A375 (cell line): ENCODE measurements around a stretch of chr13.

GRCh38 chr13:46553882-46554482 is 1.0 kb downstream of the LRCH1 start:
- RAMPAGE, long total RNA: no peak

- RAMPAGE, long total RNA: no peak
Observed at GRCh38 chr13:46557567-46558177, 4.7 kb downstream of the LRCH1 start.

GRCh38 chr13:46558953-46559860 is 6.2 kb downstream of the LRCH1 start:
- RAMPAGE, long total RNA: no peak

GRCh38 chr13:46672941-46673690 is 120.1 kb downstream of the LRCH1 start:
- RAMPAGE, long total RNA: no peak

DNA sequence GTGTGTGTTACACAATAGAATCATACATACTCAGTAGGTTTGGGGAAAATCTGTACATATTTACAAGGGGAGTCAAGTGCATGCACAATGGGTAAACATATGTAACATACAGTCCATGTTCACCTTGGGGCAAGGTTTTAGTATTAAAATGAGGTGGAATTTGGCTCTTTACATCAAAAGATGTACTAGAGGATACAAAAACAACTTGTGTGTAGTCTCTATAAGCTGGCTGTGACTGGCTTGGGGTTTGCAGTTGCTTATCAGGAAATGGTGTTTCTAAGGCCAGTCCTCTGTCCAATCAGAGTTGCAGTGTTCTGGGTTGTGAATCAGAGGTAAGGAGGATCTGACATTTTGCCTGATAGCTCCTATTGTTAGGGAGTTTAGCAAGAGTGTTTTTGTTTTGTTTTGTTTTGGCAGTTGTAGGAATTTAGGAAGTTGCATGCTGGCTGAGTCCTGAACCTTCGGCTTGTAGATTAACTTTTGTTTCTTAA is 20.1 kb upstream of the ESD start:
- RAMPAGE, long total RNA: no peak

DNA sequence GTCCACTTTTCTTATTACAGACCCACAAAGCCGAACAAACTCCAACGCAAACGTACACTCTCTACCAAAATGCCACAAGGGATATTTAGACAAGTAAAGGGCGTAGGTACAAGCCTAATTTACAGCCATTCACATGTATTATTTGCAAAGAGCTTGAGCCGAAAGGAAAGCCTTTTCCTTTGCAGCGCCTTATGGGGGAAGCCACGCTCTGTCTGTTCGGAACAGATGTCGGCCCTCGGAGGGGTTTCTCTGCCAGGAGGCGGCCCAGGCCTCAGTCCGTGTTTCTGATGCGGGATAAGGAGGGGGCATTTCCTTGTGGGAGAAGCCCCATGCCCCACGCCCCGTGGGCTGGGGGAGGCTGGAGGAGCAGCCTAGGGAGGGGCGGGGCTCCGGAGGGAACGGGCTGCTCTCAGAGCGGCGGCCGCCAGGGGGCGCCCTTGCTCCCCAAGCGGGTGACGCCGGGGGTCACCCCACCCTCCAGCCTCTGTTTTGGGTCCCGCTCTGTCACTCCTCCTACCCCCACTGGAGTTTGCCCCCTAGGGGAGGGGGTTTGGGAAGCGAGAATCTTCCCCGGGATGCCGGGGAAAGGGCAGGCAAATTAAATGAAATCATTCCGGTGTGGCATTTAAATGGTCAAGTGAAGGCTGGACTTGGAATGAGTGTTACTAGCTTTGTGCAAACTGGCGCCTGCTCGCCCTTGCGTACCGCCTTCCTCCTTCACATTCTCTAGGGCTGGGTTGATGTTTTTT is 2.9 kb downstream of the HTR2A start:
- RAMPAGE, long total RNA: no peak

GRCh38 chr13:48155737-48156214 is 60.9 kb upstream of the MED4 start:
- RAMPAGE, long total RNA: no peak

DNA sequence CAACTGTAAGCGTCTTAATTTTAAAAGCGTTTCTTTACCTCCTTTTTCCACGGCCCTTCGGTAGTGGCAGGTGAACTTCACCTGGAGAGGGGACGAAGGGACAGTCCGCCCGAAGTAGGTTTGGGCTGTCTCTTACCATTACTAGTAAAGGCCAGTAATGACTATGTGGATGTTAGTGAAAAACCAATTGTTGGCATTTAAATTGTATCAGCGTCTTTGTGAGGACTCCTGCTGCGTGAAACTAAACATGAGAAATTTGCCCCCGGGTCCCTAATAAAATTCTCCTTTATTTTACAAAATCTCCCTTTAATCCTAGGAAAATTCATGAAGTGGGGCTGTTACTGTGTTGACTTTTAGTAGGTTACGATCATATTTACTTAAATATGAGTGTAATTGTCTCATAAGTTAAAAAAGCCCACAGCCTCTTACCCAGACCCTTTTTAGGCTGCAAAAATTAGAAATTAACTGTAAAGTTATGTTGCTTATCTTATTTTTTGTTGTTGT is 1.0 kb downstream of the ITM2B start:
- RAMPAGE, long total RNA: no peak

DNA sequence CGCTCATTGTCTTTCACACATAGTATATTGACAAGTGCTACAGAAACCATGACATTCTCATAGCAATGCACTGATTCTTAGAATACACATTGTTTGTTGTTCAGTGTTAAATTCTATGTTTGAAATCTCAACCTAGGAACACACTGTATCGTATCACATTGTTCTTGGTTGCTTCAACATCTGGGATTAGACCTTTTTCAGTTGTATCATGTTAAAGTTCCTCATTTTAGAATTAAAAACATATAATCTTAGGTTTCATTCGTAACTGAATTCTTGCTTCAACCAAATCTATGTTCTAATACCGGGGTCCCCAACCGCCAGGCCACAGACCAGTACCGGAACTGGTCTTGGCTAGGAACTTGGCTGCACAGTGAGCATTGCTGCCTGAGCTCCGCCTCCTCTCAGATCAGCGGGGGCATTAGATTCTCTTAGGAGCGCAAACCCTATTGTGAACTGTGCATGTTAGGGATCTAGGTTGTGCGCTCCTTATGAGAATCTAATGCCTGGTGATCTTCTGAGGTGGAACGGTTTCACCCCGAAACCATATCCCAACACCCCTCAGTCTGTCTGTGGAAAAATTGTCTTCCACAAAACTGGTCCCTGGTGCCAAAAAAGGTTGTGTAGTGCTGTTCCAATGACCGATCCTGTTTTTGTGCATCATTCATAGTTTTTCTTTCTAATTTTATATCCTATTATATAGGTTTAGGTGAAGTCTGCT is 19.2 kb downstream of the ITM2B start:
- RAMPAGE, long total RNA: no peak

DNA sequence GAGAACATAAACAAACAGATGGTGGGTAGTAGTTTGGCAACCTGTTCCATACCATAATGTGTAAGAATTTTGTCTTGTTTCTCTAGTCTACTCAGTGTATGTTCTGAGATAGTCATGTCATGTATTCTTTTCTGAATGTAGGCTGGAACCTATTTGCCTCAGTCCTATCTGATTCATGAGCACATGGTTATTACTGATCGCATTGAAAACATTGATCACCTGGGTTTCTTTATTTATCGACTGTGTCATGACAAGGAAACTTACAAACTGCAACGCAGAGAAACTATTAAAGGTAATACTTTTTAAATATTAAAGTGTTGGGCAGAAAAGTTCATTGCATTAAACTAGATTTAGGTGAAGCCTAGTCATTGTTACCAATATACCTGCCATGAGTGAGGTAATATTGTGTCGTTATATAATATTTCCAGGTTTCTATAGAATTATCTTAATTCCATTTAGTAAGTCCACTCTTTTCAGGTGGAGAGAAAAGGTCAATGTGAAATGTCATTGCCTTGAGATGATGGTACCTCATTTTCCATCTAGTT is 25.7 kb downstream of the ITM2B start:
- RAMPAGE, long total RNA: no peak

DNA sequence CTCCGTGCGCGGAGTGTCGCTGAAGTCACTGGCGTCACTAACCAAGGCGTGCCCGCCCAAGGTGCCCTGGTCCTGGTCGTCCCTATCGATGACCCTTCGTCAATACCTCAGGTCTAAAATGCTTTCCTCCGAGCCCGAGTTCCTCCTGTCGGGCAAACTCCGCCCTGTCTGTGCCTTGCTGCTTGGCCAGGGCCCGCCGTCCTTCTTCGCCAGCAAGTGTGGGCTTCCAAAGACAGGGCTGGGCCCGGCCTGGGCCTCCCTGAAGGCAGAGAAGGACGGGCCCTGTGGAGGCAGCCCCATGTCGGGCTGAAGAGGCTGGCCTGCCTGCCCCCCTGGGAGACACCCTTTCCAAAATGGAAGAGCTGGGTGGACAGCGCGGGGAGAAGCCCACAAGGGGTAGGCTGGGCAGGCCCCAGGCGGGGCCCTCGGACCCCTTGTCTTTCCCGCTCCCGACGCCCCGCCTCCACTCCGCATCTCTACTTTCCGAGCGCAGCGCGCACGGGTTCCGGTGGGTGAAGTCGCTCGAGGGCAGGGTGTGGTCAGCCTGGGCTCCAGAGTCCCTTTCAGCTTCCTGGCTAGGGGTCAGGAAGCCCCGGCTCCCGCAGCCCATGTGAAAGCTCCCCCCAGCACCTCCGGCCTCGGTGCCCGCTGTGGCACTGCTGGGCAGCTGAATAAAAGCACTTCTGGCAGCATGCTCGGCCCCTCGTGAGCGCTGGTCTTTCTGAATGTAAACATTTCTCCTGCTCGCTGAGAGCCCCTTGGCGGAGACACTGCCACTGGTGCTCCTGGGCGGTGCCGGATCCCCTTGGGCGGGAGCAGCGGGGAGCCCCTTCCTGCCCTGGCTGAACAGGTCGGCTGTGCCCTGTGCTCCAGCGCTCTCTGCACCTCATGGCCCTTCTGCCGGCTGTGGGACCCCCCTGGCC is 13.6 kb downstream of the RB1 start:
- RAMPAGE, long total RNA: no peak

DNA sequence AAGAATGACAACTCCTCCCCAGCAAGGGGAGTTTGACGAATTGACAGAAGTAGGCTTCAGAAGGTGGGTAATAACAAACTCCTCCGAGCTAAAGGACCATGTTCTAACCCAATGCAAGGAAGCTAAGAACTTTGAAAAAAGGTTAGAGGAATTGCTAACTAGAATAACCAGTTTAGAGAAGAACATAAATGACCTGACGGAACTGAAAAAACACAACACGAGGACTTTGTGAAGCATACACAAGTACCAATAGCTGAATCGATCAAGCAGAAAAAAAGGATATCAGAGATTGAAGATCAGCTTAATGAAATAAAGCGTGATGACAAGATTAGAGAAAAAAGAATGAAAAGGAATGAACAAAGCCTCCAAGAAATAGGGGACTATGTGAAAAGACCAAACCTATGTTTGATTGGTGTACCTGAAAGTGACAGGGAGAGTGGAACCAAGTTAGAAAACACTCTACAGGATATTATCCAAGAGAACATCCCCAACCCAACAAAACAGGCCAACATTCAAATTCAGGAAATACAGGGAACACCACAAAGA is 17.5 kb downstream of the LPAR6 start:
- RAMPAGE, long total RNA: no peak

GRCh38 chr13:48586373-48586880 is 53.5 kb upstream of the RCBTB2 start:
- RAMPAGE, long total RNA: no peak

DNA sequence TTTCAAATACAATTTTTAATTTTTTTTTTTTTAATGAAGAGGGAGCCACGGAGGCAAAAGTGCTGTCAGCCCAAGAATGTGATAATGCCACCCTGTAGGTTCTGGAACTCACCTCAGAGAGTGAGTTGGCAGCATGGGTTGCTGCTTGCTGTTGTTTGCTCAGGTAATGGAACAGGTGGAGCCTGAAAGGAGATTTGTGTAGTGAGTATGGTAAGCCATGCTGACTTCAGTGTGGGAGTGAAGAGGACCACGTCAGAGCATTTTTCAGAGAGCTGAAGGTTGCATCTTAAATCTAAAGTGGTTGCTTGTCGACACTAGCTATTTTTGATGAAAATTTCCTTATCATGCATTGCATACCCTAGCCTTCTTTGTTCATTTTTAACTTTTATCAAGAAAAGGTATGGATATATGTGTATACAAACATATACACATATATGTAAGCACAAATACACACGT is 57.7 kb upstream of the CYSLTR2 start:
- RAMPAGE, long total RNA: no peak

- RAMPAGE, long total RNA: no peak
Observed at GRCh38 chr13:48976466-48977244, 943 bp downstream of the FNDC3A start.

DNA sequence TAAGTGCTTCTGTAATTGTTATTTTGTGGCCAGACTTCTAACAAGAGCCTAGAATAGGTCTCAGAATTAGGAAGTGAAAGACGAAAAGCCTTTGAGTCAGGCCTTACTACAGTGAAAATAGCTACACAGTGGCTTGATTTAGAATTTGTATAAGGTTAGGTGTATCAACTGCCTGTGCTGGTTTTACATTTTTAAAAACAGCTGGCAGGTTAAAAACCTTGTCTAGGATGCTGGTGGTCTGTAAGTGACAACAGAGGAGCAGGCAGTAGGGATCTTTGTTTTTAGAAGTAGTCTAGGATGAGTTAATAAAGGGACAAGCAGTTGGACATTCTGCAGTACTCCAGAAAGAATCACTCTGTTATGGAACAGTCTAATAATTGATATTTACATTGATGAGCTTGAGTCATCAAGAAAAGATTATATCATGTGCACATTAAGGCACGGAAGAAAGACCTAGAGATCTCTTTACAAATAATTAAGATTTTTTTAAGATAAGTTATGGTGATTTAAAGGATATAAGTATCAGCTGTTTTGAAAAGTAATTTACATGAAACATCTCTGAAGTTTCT is 4.5 kb downstream of the FNDC3A start:
- RAMPAGE, long total RNA: no peak

DNA sequence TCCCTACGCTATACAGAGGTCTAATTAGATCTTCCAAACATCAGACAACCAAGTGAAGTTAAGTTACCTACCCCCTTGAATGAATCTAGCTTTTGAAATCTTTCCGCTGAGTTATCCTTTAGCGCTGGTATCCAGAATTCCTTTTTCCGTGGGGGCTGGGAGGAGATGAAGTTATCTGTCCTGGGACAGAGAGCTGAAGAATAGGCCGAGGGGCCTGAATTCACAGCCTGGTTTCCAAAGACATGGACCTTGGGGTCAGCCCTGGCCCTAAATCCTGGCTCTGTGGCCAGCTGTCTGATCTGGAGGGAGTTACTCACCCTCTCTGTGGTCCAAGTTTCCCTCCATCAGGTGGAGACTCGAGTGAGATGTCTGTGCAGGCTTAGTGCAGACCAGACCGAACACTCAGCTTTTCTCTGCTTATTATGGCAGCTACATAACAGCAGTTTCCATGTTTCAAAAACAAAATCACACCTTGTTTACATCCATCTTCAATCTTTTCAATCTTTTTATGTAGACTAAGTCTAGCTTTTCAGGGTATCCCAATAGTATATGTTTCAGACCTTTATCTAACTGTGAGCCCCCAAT is 59.6 kb downstream of the CDADC1 start:
- RAMPAGE, long total RNA: no peak

DNA sequence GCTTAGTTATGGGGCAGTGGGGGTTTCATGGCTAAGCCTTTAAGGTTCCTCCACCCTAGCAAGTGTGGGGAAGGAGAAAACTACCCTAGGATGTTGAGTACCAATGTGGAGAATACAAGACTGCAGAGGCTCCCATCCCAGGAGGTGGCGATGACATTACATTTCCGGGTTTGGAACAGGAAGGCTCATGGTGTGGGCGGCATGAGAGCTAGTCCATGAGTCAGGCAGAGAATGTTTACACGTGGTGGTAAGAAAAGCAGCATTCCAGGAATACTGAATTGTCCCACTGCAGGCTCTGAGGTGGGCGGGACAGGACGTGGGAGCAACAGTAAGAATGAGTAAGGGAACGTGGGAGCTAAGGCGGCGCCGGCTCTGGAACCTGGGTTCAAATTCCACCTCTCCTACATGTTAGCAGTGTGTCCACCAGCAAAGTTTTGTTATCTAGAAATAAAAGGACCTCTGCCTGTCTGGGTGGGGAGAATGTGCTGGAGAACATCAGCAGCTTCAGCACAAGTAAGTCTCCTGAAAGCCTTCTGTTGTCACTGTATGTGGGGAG is 66.2 kb downstream of the CDADC1 start:
- RAMPAGE, long total RNA: no peak

- RAMPAGE, long total RNA: no peak
Observed at GRCh38 chr13:49606795-49607257, 21.5 kb upstream of the RCBTB1 start.

GRCh38 chr13:49615967-49616629 is 12.2 kb upstream of the ARL11 start:
- RAMPAGE, long total RNA: no peak